ENCODE results near the genes C16orf78, ZNF423, CNEP1R1 and SALL1.

- PRO-cap = no peak
- RRBS = 20% methylated on average over 1 of the region's 23 CpGs
These were observed 2.6 kb downstream of the CBLN1 start for GRCh38 chr16:49278810-49279617.

DNA sequence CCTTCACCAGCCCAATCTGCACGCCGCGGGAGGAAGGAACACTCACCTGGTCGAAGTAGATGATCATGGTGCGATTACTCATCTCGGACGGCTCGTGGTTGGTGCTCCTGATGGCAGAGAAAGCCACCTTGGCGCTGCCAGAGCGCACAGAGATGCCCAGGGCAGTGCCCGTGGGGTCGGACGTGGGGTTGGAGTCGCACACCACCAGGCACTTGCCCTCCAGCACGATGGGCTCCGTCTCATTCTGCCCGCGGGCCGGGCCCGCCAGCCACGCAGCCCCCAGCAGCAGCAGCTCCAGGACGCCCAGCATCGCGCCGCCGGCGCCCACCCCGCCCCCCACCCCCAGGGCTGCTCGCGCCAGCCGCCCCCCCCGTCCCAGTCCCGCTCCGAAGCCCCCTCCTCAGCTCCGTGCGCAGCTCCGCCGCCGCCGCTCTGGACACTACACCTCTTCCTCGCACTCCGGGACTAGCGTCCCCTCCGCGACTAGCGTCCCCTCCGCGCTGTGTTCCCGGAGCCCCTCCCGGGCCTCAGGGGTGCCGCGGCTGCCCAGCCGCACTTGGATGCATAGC lies 398 bp downstream of the CBLN1 start:
- PRO-cap = no peak
- RRBS = 73% methylated on average over 16 of the region's 53 CpGs

DNA sequence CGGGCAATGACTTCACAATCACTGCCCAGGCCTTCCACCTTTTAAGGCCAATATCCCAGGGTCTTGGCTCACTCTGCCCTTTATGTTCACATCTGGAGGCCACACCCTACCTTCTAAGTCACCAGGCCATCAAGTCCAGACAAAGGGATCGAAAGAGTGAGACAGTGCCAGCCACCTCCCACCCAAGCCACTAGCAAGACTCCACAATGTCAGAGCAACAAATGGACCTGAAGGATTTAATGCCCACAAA lies at the start of gene C16orf78:
Gene C16orf78 (plus strand): TSS at position 71 of the 250 bp plus-strand sequence.
- PRO-cap = no peak
- RRBS = no CpG with 5 or more reads among the region's 2 CpGs

GRCh38 chr16:49638022-49638769 lies 217.7 kb downstream of the ZNF423 start:
- PRO-cap = no peak
- RRBS = no CpG with 5 or more reads among the region's 41 CpGs

DNA sequence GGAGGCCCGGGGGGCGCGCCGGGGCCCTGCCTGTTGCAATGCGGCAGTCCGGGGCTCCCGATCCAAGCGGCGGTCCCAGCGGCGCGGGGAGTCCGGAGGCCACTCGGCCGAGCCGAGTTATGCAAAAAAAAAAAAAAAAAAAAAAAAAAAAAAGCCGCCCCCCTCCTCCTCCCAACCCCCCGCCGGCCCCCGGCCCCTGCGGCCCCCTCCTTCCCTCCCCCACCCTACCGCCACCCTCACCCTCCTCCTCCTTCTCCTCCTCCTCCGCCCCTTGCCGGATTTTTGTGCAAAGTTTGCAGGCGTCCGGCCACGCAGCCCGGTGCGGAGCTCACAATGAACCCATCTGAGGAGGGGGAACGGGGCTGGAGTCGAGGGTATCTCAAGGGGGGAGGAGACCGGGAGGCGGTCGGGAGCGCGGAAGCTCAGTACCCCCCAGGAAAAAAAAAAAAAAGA lies at the start of gene ZNF423:
Gene ZNF423 (minus strand): TSS at position 122 of the 453 bp plus-strand sequence.
- PRO-cap = no peak
- RRBS = 19% methylated on average over 20 of the region's 36 CpGs

GRCh38 chr16:50024835-50025369 lies at the start of gene CNEP1R1:
TSS of gene CNEP1R1 (plus strand) at chr16:50025225.
- PRO-cap = bidirectional peak, plus-strand start at chr16:50025225, minus-strand start at chr16:50025066
- RRBS = under 1% methylated on average over 10 of the region's 47 CpGs

DNA sequence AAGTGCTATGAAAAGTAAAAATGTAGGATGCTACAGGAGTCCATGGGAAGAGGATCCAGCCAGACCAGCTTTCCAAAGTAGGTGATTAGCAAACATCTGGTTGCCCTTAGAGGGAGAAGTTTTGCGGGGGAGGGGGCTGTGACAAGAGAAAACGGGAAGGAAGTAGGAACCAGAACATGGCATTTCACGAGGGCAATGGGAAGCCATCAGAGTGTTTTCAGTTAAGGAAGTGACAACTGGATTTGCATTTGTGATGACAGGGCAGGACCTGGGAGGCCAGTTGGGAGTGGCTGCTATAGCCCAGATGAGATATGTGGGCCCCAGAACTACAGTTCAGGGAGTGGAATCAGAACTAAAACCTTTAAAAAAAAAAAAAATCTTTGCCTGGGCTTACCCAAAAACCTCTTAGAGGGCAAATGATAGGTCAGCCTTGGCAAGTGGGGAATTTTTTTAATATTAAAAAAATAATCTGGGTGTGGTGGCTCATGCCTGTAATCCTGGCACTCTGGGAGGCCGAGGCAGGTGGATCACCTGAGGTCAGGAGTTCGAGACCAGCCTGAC lies 14.2 kb downstream of the CNEP1R1 start:
- PRO-cap = no peak
- RRBS = no CpG with 5 or more reads among the region's 5 CpGs

GRCh38 chr16:50224749-50225074 lies 41.6 kb upstream of the ADCY7 start:
- PRO-cap = no peak
- RRBS = no CpG with 5 or more reads among the region's 3 CpGs

- PRO-cap = no peak
- RRBS = 81% methylated on average over 2 of the region's 14 CpGs
These were observed 42.8 kb downstream of the ADCY7 start for GRCh38 chr16:50309138-50309635.

- PRO-cap = no peak
- RRBS = no CpG with 5 or more reads among the region's 15 CpGs
These were observed 49.0 kb downstream of the ADCY7 start for GRCh38 chr16:50315205-50315907.

DNA sequence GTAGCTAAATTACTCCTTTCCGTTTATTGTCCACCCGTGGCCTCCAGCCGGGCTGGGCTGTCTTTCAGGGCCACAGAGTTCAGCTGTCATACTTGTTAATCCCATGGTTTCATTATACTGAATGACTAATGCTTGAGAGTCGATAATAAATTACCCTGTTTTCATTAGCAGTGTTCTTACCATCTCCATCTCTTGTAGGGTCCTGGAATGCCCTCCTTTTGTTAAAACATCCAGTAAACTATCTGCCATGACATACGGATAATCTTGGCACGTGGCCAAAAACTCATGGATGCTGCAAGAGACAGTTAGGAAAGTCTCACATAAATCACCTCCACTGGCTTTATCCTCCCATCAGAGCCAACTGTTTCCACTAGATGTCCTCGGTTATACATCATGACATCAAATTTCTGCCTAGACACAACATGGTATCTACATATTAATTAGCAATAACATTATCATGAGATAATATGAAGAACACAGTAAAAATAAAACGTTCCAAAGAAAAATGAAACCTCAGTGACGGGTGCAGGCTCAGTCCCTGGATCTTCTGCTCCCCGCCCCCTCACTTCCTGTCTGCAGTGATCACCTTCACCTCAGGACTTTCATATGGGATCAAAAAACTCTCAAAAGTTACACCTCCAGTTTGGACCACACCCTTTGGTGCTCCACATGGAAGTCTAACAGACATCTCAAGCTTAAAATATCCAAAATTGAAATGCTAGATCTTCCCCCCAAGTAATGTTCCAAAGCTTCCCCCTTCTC lies 45.2 kb downstream of the BRD7 start:
- PRO-cap = no peak
- RRBS = no CpG with 5 or more reads among the region's 10 CpGs

DNA sequence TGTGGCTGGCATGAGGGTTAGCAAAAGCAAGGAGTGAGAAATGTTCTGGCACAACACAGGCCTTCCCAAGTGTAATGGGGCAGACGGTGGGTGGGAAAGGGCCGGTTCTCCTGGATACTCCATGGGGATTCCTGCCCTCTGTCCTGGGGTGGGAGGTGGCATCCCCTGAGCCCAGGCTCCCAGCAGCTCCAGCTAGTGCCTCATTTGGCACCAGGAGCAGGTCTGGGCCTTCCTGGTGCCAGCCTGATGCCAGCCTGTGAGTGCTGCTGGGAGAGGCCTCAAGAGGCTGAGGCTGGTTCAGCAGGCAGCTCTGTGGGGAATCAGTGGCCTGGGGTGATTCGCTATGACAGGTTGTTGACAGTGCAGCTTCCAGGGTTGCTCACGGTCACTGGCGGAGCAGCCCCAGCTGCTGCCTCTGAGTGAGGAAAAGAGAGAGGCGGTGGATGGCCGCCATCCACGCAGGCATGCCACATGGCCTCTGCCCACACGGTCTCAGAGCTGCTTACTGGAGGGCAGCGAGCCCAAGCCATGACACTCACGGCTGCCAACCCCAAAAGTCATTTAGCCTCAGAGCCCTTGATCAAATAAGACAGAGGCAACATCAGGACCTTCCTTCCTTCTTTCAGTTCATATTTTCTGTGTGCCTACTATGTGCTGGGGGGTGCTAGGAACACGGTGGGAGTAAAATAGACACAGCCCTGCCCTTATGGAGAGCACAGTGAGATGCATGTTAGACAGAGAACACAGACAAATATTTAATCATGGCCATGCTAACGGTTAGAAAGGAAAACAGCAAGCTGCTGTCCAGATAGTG lies 4.3 kb upstream of the BRD7 start:
- PRO-cap = no peak
- RRBS = no CpG with 5 or more reads among the region's 13 CpGs

DNA sequence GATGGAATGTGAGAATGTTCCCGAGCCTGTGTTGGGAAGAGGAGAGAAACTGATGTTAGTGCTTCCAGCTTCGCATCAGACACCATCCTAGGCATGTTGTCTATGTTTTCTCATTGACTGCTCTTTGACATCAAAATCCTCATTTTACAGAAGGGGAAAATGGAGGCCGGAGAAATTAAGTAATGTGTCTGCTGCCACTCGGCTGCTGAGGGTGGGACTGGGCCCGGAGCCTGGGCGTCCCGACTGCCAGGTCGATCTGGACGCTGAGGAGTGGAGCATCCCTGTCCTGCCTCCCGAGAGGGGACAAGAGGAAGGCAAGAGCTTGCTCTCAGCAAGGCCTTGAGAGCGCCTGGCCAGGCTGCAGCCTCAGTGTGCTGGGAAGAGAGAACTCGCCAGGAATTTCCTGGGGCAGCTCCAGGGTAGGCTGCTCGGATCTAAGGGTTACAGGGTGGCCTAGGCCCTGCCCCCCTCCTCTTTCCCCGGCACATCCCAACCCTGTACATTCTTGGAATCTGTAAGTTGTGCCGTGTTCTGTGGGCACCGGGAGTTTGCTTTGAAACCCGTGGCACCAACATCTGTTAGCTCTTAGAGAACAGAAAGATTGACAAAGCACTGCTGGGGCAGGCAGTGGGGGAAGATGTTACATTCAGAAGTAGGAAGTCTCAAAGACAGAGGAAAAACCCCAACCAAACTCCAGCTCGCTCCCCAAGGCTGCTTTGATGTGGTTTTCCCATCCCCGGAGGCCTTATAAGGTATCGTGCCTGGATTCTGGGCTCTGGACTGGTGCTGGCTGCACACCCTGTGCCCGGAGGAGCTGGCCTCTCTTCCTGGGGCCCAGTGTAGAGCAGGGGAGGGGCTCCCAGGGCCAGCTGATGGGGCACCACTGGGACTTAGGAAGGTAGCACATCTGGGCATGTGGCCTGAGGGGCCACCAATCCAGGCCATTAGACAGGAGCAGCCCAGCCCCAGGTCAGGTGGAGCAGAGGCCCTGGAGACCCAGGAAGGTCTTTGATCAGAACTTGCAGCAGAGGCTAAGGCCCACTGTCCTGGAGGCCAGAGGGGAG lies 55.1 kb downstream of the NKD1 start:
- PRO-cap = no peak
- RRBS = 64% methylated on average over 9 of the region's 21 CpGs

DNA sequence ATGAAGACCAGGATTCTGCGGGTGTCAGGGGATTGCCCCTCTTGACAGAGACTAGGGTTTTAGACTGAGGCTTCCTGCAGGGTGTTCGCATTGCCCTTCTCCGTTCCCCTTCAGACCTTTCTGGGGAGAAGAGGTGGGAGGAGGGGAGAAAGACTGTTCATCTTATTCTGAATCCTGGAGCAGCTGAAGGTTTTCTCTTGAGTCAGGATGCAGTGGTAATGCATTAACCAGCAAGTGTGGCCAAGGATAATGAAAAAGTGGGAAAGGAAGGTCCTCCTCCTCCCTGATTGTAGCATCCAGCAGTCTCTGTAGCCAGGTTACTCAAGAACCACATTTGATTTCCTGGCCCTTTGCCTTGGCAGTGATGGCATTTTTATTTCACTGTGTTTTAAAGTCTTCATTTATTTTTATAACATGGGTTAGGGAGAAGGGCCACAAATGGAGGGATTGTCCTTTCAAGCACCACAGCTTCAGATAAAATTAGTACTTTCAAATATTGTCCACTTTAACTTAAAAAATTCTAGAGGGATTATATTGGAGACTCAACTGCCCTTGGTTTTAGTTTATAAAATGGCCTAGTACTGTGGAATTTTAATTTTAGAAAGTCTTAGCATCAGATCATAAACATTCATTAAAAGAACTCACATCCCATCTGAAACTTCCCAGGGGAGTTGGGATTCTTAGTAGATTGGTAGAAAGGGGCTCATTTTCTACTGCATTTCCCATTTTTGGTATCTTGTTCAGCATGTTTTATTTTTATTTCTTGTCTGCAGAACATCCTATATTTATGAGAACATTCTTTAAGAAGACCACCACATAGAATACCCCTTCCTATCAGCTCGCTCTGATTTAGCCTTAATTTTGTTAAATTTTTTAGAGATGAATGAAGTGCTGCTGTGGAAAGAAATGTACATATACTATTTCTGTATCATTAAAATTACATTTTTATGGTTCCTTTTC lies 59.4 kb downstream of the CYLD start:
- PRO-cap = no peak
- RRBS = no CpG with 5 or more reads among the region's 4 CpGs

DNA sequence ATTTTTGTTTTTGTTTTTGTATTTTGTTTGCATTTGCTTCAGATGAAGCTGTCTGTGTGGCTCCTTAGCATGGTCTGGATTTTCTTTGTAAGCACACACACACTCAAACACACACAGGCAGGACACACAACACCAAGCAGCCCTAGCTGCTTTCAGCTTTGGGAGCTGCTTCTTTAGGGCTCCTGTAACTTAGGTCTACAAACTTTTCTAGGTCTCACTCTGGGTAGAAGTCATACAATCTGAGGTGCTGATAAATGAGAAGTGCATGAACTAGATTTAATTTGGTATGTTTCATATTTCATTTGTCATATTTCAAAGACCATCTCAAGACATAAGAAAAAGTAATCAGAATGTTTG lies 3.0 kb downstream of the SALL1 start:
- PRO-cap = no peak

DNA sequence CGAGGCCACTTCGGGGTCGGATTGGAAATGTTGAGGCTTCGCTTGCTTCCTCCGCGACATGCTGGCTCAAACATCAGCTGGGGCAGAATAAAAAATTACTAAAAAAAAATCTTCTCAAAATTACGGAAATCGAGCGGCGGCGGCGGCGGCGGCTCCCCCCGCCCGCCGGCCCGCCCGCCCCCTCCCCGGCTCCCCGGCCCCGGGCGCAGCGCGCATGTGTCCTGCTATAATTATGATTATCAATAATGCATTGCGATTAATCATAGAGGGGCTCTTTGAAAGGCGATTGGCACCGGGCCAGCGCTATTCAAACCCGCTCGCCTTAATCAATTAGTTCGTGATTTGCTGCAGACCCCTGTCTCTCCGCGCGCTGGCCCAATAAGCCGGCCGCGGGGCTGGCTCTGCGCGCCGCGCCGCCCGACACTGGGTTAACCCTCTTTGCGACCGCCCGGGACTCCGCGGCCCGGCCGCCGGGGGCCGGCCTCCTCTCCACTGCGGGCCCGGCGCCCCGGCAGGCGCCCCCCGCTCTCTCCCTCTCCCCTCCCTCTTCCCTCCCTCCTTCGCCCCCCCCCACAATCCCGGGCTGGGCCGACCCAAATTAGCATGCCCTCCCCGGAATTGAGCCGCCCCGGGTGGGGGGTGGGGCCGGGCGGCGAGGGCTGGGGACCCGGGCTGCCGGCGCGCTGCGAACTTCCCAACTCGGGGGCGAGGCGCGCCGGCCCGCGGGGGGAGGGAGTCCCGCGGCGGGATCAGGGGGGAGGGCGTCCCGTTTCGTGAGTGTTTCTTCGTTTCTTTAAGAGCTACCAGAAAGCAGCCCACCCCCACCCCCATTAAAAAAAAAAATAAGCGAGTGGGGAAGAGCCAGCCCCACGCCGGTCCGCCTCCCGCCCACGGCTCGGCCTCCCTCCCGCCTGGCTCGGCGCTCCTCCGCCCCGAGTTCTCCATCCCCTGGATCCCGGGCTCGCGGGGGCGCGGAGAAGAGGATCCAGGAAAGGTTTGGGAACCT lies at the start of gene SALL1:
Gene SALL1 (minus strand): TSS at position 89 of the 1,006 bp plus-strand sequence.
- PRO-cap = no peak
- RRBS = 64% methylated on average over 40 of the region's 104 CpGs

DNA sequence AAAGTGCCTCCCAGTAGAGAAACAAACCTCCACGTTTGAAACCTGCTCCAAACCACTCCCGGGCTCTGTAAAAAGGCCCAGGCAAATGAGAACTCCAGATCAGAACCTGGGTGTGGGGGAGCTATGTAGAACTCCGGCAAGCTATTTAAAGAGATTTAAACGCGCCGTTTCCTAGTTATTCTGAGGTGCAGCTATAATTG lies 92.8 kb upstream of the SALL1 start:
- PRO-cap = no peak
- RRBS = 40% methylated on average over 2 of the region's 6 CpGs

DNA sequence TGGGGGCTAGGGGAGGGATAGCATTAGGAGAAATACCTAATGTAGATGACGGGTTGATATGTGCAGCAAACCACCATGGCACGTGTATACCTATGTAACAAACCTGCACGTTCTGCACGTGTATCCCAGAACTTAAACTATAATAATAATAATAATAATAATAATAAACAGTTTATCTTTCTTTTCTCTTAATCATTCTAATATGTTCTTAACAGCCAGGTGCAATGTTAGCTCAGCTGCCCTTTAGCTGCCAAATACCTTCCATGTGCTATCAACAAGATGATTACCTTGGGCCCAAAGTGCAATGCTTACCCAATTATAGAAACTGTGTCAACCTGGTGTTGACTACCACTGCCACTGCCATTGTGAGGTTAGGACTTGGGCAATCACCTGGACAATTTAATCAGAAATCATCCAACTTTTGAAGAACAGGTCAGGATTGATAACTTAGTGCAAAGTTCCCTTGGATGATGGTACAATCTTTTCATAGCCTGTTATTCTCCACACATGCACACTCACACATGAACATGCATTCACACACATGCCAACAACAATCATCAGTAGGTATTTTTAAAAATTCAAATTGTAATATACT lies 371.8 kb upstream of the SALL1 start:
- PRO-cap = no peak
- RRBS = no CpG with 5 or more reads among the region's 4 CpGs

- PRO-cap = no peak
- RRBS = no CpG with 5 or more reads among the region's 10 CpGs
These were observed 495.3 kb upstream of the SALL1 start for GRCh38 chr16:51646305-51646811.

- PRO-cap = bidirectional peak, plus-strand start at chr16:51881004, minus-strand start at chr16:51880871
- RRBS = no CpG with 5 or more reads among the region's 9 CpGs
These were observed 666.2 kb downstream of the TOX3 start for GRCh38 chr16:51880569-51881228.